Bronchial lymph node (tissue), 1 donor: ENCODE results near the gene TRAPPC10.

DNA sequence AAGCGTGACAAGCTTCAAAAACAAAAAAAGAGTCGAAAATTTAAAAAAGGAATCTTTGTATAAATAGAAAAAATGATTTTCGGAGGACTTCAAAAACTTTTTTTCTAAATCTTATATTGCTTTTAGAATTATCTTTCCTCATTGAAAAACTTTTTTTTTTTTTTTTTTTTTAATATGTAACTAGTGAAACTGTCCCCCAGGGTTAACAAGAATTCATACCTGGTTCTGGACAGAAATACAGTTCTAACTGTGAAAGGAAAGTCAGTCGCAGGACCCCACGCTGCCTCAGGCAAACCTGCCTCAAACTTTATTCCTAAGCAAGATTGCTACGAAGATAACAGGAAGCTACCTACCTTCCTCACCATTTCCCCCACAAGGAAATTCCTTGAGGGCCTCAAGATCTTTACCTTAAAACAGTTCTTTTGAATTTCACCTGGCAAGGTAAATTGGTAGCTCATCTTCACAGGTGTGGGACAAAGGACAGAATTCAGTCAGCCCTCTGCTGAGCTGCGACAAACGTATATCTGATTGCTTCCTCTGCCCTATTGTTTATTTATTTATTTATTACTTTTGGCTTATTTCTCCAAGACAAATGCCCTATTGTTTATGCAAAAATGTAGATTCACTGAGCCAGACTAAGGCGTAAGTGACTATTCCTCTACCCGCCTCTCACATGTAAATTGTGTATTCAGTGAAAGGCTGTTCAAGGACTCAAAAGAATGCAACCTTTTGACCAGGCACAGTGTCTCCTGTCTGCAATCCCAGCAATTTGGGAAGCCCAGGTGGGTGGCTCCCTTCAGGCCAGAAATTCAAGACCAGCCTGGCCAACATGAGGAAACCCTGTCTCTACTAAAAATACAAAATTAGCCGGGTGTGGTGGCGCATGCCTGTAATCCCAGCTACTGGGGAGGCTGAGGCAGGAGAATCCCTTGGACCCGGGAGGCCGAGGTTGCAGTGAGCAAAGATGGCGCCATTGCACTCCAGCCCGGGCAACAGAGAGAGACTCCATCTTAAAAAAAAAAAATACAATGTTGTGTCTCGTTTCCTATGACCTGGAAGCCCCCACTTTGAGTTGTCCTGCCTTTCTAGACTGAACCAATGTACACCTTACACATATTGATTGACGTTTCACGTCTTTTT is 17.4 kb upstream of the PKNOX1 start:
- PRO-cap, result no peak

DNA sequence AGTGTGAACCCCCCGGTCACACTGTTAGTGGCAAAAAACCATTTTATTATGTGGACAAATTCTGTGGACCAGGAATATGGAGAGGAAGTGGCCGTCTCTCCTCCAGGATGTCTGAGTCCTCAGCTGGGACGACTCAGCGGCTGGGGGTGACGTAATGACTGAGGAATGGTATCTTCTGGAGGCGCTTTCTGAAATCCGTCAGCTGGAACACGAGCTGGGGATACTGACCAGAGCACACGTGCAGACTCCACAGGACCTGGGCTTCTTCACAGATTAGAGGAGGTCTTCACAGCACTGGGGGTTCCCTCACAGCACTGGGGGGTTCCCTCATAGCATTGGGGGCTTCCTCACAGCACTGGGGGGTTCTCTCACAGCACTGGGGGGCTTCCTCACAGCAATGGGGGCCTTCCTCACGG is 18.1 kb downstream of the PKNOX1 start:
- PRO-cap, result no peak

- PRO-cap, result no peak
These were observed 41.9 kb downstream of the CRYAA start for GRCh38 chr21:43210780-43211085.

DNA sequence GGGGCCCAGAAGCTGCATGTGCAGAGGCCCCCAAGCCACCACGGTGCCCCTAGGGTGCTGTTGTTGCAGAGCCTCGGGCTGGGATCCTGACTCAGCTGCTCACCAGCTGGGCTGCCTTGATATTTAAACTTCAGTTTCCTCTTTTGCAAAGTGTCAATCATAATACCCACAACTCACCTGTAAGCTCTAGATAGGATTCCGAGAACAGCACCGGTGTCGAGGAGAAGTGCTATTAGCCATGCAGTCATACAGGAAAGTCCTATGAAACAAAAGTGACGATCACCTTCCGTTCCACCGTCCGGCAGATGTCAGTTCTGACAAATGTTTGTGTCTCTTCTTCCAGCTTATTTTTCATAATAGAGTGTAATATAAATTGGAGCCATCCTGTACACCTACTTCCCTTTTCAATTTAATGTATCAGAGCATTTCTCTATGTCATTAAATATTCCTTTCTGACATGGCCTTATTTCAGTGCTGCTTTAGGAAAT is 100.9 kb downstream of the SIK1 start:
- PRO-cap, result bidirectional peak, plus-strand start at position 212 of the sequence, minus-strand start at position 97 of the sequence

DNA sequence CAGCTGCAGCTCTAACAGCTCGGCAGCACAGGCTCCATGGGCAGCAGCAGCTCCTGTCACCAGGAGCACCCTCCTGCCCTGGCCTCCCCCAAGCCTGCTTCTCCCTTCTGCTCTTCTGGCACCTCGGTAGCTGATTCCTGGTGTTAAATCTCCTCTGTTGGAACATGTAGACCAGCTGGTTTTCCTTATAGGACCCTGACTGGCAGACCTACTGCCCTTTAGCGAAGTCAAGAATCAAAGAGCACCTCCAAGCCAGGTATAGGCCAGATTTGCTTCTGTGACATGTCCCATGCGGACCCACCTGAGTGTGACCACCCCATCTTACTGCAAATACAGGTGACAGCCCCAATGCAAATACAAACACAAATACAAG is 72.4 kb downstream of the SIK1 start:
- PRO-cap, result unidirectional peak, minus-strand start at position 117 of the sequence; bidirectional peak, plus-strand start outside the sequence, minus-strand start at position 309 of the sequence

- PRO-cap, result unidirectional peak, plus-strand start at chr21:43356067
These were observed 71.1 kb downstream of the SIK1 start for GRCh38 chr21:43355855-43356279.

GRCh38 chr21:43373008-43373864 is 53.7 kb downstream of the SIK1 start:
- PRO-cap, result no peak

GRCh38 chr21:43738065-43738900 is 19.4 kb downstream of the PDXK start:
- PRO-cap, result no peak

DNA sequence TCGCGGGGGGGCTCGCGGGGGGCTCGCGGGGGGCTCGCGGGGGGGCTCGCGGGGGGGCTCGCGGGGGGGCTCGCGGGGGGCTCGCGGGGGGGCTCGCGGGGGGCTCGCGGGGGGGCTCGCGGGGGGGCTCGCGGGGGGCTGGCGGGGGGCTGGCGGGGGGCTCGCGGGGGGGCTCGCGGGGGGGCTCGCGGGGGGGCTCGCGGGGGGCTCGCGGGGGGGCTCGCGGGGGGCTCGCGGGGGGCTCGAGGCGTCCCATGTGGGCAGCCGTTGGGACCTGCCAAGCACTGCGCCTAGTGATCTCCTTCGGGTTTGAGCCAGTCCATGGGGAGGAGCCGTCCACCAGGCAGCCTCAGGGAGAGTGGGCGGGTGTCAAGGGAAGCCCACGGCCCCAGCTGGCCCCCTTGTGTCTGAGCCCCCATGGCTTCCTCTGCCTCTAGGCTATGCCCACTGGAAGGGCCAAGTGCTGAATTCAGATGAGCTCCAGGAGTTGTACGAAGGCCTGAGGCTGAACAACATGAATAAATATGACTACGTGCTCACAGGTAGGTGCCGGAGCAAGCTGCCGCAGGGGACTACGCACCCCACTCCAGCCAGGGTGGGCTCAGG is 22.4 kb downstream of the PDXK start:
- PRO-cap, result no peak

- PRO-cap, result no peak
These were observed 16.2 kb downstream of the CSTB start for GRCh38 chr21:43759770-43760426.

DNA sequence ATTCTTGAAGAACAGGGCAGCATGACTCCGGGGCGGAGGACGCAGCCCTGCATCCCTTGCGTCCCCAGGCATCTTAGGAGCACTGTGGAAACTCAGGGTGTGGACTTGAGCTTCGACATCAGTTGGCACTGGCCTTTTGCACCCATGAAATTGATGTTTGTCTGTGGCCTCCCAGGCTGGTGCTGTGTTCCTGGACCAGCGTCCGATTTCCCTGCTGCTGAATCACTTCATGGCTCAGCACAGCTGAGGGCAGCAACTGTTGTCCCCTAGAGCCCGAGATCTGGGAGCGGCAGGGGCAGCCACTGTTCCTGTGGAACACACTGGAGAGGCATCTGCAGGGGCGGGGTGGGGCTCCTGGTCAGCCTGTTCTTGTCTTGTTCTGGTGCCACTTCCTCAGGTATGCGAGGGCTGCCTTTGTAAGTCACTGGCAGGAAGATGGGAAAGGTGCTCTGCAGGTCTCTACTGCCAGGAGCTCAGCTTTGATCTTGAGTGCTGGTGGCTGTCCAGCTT is 15.0 kb downstream of the AGPAT3 start:
- PRO-cap, result no peak

- PRO-cap, result no peak
These were observed 46.8 kb downstream of the AGPAT3 start for GRCh38 chr21:43911642-43912443.

- PRO-cap, result no peak
These were observed 29.8 kb upstream of the TRAPPC10 start for GRCh38 chr21:43982058-43983028.

- PRO-cap, result bidirectional peak, plus-strand start at chr21:44012309, minus-strand start at chr21:44012237
These were observed at the start of gene TRAPPC10 for GRCh38 chr21:44011996-44012589. TRAPPC10 (plus strand) TSS chr21:44012309.

DNA sequence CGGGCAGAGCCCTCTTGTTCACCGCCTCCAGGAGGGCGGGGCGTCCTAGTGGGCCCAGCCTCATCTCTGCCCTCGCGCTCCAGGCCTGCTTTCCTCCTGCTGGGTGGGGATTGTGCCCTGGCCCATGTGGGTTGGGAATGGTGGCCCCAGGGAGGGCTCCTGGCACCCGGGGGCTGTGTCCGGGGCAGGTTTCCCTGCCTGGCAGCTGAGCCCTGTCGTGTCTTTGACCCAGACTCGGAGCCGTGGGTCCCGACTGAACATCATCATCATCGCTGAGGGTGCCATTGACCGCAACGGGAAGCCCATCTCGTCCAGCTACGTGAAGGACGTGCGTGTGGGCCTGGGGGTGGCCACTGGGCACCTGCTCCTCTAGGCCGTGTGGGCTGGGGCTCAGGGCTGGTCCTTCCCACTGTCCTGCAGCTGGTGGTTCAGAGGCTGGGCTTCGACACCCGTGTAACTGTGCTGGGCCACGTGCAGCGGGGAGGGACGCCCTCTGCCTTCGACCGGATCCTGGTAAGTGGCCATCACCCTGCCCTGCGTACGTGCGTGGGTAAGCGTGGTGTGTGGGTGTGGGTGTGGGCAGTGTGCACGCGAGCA is 16.3 kb downstream of the PFKL start:
- PRO-cap, result no peak

DNA sequence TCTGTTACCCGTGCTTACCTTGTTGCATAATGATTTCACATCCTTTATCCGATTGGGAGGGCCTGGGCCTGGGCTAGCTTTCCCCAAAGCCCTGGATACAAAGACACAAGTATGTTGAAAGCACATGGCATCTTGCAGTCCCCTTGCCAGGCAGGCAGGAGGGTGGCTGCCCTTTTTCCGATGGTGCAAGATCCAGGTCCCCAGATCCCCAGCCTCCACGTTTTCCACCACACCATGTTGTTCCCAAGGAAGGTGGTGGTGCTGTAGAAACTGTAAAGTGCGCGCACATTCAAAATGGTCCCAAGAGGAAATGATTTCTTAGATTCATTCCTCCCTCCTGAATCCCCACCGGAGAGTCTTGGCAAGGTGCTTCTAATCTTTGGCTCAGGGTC is 706 bp downstream of the TRPM2 start:
- PRO-cap, result no peak

DNA sequence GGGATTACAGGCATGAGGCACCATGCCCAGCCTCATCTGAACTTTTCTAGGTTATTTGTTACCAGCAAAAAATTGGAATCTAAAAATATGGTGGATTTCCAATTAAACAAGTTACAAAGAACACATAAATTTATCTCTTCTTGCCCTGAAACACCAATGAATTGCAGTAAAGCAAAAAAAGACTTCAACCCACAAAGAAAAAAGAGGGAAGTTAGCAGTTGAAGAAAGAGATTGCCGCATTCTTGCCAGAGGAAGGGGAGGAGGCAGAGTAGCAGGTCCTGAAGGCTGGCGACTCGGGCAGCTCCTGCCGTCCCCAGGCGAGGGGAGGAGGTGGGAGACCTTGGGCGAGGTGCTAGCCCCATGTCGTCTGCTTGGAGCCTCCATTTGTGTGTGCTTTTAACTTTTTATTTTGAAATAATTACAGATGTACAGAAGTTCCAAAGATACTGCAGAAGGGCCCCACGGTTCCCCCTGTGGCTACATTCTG is 6.6 kb downstream of the TRPM2 start:
- PRO-cap, result unidirectional peak, plus-strand start at position 248 of the sequence

DNA sequence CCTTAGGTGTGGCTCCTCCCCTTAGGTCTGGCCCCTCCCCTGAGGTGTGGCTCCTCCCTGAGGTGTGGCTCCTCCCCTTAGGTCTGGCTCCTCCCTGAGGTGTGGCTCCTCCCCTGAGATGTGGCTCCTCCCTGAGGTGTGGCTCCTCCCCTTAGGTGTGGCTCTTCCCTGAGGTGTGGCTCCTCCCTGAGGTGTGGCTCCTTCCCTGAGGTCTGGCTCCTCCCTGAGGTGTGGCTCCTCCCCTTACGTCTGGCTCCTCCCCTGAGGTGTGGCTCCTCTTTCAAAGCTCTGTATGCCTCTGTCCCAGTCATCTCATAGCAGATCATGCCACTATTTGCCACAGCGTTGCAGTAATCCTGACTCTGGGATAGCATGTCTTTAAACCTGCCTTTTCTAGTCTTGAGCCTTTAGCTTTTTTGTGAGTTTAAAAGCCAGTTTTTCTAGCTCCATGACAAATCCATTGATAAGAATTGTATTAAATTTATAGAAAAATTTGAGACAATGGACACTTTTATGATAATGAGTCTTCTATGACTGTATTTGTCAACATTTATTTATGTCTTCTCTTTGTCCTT is 26.6 kb upstream of the LRRC3 start:
- PRO-cap, result no peak

DNA sequence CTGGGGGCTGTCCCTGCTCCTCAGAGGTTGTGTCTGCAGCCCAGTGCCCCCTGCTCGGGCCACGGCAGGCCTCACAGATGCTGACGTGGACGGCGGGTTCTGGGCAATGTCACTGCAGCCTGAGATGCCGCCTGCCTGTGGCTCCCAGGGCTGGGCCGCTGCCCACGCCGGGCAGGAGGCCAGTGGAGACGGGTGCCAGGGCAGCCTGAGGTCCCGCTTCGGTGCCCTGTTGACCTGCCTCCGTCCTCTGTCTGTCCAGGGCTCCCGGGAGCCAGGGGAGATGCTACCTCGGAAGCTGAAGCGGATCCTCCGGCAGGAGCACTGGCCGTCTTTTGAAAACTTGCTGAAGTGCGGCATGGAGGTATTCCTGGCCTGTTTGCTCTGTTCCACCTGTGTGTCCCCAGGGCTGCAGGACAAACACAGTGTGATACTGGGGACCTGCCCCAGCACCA is 16.5 kb upstream of the LRRC3 start:
- PRO-cap, result no peak

GRCh38 chr21:44654671-44655142 is 248 bp upstream of the KRTAP12-4 start:
- PRO-cap, result no peak